IMR-90 (cell line): Measurements from ENCODE around the gene ZBTB18.

DNA sequence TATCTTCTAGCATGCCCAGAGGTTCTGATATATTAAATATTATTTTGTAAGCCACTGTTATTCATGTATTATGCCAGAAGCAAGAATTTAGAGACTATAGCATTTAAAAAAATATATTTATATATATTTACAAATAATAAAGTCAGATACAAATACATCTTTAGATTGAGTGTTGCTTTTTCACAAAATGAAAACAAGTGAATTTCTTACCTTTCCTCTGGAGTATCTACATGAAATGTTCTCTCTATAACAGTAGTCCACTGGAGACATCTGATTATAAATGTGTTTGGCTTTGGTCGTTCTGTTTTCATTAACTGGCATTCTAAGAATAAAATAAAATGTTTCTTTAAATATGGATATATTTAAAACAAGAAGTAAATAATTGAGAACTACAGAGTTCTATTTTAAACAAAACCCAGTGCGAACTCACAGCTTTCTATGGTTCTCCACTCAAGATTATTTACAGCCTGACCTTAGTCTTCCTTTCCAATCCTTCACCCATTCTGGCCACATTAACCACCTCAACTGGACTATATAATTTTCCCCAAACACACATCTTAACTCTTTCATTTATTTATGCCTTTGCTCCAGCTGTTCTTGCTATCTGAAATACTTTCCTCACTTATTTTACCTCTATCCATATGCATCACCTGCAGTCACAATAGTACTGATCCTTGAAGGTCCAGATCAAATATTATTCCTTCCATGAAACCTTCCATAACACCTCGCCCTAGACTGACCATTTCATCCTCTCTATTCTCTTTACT is 185.3 kb downstream of the AKT3 start:
- RRBS, result no CpG with 5 or more reads among the region's 3 CpGs
CAGE:
- cytosol, long polyA plus RNA, result no peak
- long polyA plus RNA, result no peak
- nucleus, long polyA plus RNA, result no peak

DNA sequence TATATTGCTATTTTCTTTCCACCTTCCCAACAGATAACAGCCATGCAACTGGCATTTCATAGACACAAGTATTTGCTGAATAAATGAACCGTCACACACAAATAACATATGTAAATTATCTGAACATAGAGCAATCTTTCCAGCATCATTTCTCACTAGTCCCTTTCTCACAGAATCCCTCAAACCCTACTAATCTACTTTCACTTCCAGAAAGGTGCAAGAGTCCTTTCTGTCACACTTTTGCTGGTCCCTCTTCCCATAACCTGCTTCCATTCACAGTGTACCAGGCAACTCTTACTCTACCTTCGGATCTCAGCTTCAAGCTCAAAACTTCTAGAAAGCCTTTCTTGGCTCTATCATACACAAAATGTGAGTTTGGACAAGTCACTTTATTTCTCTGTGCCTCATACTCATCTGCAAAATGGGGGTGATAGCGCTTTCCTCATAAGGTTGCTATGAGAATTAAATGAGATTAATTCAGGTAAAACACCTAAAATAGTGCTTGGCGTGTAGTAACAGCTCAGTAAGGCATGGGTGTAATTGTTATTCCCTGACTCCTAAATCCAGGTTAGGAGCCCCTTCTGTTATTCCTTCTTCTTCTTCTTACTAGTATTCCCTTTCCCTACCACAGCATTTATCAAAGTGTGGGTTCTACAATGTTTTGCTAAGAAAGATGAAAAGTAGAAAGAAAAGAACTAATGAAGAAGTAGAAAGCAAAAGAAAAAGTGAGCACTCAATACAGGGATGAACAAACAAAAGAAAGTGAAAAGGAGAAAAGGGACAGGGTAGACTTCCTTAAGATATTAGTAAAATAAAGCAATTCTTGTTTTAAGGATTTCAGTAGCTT is 113.0 kb downstream of the AKT3 start:
- RRBS, result no CpG with 5 or more reads among the region's 4 CpGs
CAGE:
- cytosol, long polyA plus RNA, result no peak
- long polyA plus RNA, result no peak
- nucleus, long polyA plus RNA, result no peak

GRCh38 chr1:244046664-244047639 is 4.1 kb upstream of the ZBTB18 start:
- RRBS, result no CpG with 5 or more reads among the region's 15 CpGs
CAGE:
- cytosol, long polyA plus RNA, result no peak
- long polyA plus RNA, result no peak
- nucleus, long polyA plus RNA, result no peak

- RRBS, result no CpG with 5 or more reads among the region's 4 CpGs
CAGE:
- cytosol, long polyA plus RNA, result no peak
- long polyA plus RNA, result no peak
- nucleus, long polyA plus RNA, result no peak
Observed at GRCh38 chr1:244050883-244051440, at the start of gene ZBTB18. TSS of gene ZBTB18 (plus strand) at chr1:244051283.

- RRBS, result no CpG with 5 or more reads among the region's 4 CpGs
CAGE:
- cytosol, long polyA plus RNA, result no peak
- long polyA plus RNA, result no peak
- nucleus, long polyA plus RNA, result no peak
Observed at GRCh38 chr1:244052056-244052465, 978 bp downstream of the ZBTB18 start.

DNA sequence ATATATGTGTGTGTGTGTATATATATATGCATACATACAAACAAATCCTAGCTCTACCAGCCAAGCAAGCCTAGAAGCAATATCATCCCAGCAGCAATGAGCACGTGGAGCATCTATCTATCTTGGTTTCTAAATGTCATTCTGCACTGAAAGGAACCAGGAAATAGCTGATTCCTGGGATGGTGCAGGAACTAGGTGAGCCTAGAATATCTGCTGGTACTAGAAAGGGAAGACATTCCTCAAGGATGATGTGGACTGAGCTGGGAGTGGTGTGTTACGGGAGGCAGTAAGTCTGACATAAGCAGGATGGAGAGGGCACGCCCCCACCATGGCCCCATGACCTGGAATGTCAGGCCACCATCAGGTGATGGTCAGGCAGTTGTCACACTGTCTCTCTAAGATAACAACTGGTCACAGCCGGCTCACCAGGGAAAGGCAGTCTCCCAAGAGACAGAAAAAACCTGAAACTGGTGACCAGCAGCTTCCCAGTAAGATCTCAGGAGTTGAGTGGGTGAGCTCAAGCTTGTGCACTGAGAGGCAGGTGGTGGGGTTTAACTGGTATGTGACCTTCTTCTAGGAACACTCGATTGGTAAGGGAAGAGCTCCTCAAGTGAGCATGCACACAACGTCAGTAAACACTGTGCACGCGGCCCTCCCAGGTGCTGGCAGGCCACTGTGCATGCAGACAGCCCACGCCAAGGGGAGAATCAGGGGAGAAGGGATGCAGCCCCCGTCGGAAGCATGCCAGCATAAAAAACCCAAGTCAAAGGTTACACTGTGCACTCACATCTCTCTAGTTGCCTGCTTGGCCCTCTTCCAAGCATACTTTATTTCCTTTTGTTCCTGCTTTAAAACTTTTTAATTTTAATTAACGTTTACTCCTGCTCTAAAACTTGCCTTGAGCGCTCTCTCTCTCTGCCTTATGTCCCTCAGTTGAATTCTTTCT is 49.4 kb upstream of the C1orf100 start:
- RRBS, result no CpG with 5 or more reads among the region's 13 CpGs
CAGE:
- cytosol, long polyA plus RNA, result no peak
- long polyA plus RNA, result no peak
- nucleus, long polyA plus RNA, result no peak

GRCh38 chr1:244408724-244409262 is 42.9 kb downstream of the ADSS2 start:
- RRBS, result no CpG with 5 or more reads among the region's 3 CpGs
CAGE:
- cytosol, long polyA plus RNA, result no peak
- long polyA plus RNA, result no peak
- nucleus, long polyA plus RNA, result no peak

- RRBS, result no CpG with 5 or more reads among the region's 7 CpGs
CAGE:
- cytosol, long polyA plus RNA, result no peak
- long polyA plus RNA, result no peak
- nucleus, long polyA plus RNA, result no peak
Observed at GRCh38 chr1:244599782-244600439, 53.0 kb upstream of the DESI2 start.

DNA sequence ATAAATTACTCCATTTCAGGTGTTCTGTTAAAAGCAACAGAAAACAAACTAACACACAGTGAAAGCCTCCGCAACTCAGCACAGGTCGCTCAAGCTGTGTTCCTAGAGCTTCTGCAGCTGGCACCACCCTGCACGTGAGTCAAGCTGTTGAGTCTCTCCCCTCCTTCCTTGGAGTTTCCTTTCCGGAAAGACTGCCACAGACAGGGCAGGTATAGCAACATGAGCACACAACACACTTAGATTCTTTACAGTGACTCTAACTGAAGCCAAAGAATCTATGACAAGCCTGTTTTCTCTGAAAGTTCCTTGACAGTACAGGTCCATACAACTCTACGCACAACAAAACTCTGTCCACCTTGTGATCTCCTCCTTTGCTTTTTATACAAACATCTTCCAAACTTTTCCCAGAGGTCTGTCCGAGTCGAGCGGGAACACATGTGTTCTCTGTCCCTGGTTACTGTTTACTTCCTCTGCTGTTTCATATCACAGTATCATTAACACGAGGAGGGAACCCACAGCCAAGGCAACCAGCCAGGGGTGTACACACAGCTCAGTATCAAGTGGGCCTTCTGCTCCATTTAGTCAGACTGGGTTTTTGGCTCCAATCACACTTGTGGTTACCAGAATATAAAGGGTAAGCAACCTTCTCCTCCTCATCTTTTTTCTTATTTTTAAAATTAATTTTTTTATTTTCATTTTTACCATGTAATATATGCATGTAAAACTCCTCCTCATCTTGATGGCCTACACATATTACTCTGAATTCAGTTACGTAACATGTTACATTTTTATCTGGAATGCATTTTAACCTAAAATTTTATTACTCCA is 38.6 kb upstream of the DESI2 start:
- RRBS, result no CpG with 5 or more reads among the region's 10 CpGs
CAGE:
- cytosol, long polyA plus RNA, result no peak
- long polyA plus RNA, result no peak
- nucleus, long polyA plus RNA, result no peak

- RRBS, result no CpG with 5 or more reads among the region's 8 CpGs
CAGE:
- cytosol, long polyA plus RNA, result no peak
- long polyA plus RNA, result no peak
- nucleus, long polyA plus RNA, result no peak
Observed at GRCh38 chr1:244665621-244666538, 13.0 kb downstream of the DESI2 start.

GRCh38 chr1:244848934-244849383 is 13.5 kb downstream of the COX20 start:
- RRBS, result no CpG with 5 or more reads among the region's 3 CpGs
CAGE:
- cytosol, long polyA plus RNA, result no peak
- long polyA plus RNA, result no peak
- nucleus, long polyA plus RNA, result no peak

CAGE:
- cytosol, long polyA plus RNA, result no peak
- long polyA plus RNA, result no peak
- nucleus, long polyA plus RNA, result no peak
Observed at GRCh38 chr1:244849384-244849612, 13.8 kb downstream of the COX20 start.

DNA sequence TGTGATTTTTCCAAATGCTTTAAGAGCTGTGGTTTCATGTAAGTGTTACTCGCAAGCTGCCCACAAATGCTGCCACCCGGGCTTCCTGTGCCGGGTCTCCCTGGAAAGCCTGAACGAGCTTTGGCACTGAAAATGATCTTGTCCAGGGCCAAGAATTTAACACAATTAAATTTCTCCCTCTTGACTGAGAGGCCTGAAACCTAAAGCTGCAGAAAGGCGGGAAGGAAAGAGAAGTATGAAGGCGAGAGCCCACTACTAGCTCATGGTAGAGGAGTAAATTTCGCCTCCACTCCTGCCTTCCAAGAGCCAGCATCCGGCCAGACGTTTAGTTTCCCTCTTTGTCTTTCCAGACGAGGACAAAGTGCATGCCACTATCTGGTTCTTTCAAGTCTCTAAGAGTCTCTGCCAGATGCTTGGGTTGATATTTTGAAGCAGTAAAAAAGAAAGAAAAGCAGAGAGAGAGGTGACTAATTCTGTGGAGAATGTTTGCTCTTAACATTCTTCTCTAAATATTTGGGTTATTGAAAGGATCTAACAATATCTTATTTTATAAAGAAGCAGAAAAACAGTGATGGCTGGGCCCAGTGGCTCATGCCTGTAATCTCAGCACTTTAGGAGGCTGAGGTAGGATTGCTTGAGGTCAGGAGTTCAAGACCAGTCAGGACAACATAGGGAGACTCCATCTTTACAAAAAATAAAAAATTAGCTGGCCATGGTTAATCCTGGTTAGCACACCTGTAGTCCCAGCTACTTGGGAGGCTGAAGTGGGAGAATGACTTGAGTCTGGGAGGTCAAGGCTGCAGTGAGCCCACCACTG is 5.1 kb upstream of the EFCAB2 start:
- RRBS, result no CpG with 5 or more reads among the region's 10 CpGs
CAGE:
- cytosol, long polyA plus RNA, result no peak
- long polyA plus RNA, result no peak
- nucleus, long polyA plus RNA, result no peak

DNA sequence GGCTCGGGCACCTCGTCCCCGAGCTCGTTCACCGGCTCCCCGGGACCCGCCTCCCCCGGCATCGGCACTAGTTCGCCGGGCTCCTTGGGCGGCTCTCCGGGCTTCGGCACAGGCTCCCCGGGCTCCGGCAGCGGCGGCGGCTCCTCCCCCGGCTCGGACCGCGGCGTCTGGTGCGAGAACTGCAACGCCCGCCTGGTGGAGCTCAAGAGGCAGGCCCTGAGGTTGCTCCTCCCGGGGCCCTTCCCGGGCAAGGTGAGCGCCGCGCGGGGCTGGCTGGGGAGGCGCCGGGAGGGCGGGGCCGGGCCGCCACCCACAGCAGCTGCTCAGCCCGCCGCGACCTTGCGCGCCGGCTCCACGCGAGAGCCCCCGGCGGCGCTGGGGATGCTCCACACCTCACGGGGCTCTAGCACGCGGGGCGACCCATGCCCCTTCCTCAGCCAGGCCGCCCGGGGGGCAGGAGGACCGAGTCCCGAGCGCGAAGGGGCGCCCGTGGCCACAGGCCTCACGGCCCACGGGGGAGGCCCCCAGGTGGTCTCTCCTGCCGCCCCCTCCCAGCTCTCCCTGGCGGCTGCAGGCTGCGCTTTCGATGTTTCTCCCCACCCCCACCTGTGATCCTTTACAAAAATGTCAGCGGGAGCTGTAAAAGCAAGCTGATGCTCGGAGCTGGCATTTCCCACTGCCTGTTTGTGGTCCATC is 1.8 kb downstream of the KIF26B start:
- RRBS, result 1% methylated on average over 29 of the region's 69 CpGs
CAGE:
- cytosol, long polyA plus RNA, result no peak
- long polyA plus RNA, result no peak
- nucleus, long polyA plus RNA, result no peak

- RRBS, result 31% methylated on average over 3 of the region's 28 CpGs
CAGE:
- cytosol, long polyA plus RNA, result no peak
- long polyA plus RNA, result no peak
- nucleus, long polyA plus RNA, result no peak
Observed at GRCh38 chr1:245234234-245235307, 79.8 kb downstream of the KIF26B start.

DNA sequence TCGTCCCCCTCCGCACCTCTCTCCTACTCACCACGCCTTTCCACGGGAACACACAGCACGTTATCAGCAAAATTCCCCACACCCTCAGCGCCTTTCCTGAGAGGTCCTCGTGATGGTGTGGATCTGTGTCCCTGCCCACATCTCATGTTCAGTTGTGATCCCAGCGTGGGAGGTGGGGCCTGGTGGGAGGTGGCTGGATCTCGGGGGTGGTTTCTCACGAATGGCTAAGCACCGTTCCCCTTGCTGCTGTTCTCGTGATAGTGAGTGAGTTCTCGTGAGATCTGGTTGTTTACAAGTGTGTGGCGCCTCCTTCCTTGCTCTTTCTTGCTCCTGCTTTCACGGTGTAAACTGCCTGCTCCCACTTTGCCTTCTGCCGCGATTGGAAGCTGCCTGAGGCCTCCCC is 190.6 kb downstream of the KIF26B start:
- RRBS, result no CpG with 5 or more reads among the region's 17 CpGs
CAGE:
- cytosol, long polyA plus RNA, result no peak
- long polyA plus RNA, result no peak
- nucleus, long polyA plus RNA, result no peak

- RRBS, result no CpG with 5 or more reads among the region's 6 CpGs
CAGE:
- cytosol, long polyA plus RNA, result no peak
- long polyA plus RNA, result no peak
- nucleus, long polyA plus RNA, result no peak
Observed at GRCh38 chr1:245807783-245808380, 653.1 kb downstream of the KIF26B start.

- RRBS, result no CpG with 5 or more reads among the region's 14 CpGs
CAGE:
- cytosol, long polyA plus RNA, result no peak
- long polyA plus RNA, result no peak
- nucleus, long polyA plus RNA, result no peak
Observed at GRCh38 chr1:245946897-245947531, 560.1 kb downstream of the SMYD3 start.

GRCh38 chr1:246071299-246072060 is 435.6 kb downstream of the SMYD3 start:
- RRBS, result no CpG with 5 or more reads among the region's 16 CpGs
CAGE:
- cytosol, long polyA plus RNA, result no peak
- long polyA plus RNA, result no peak
- nucleus, long polyA plus RNA, result no peak

- RRBS, result no CpG with 5 or more reads among the region's 5 CpGs
CAGE:
- cytosol, long polyA plus RNA, result no peak
- long polyA plus RNA, result no peak
- nucleus, long polyA plus RNA, result no peak
Observed at GRCh38 chr1:246152837-246153678, 354.0 kb downstream of the SMYD3 start.